Fallopian tube (tissue), 1 donor: Measurements from ENCODE around the gene DDX59.

DNA sequence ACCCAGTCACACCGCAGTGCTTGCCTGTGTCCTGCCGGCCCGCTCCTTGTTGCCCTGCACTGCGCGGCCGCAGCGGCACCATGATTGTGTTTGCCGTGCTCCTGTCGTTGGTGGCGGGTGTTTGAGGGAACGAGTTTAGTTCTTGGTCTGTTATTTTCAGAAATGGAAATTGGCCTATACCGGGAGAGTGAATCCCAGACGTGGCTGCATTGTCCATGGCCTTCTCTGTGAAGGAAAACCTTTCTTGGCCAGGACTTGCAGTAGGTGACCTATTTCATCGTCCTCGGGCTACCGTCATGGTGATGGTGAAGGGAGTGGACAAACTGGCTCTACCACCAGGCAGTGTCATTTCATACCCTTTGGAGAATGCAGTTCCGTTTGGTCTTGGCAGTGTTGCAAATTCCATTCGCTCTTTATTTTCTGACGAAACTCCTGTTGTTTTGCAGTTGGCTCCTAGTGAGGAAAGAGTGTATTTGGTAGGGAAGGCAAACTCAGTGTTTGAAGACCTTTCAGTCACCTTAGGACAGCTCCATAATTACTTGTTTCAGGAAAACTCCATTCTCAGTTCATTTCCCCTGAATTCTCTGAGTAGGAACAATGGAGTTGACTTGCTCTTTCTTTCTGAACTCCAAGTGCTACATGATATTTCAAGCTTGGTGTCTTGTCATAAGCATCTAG, 21.2 kb upstream of the ZBTB41 start:
- PRO-cap = no peak

DNA sequence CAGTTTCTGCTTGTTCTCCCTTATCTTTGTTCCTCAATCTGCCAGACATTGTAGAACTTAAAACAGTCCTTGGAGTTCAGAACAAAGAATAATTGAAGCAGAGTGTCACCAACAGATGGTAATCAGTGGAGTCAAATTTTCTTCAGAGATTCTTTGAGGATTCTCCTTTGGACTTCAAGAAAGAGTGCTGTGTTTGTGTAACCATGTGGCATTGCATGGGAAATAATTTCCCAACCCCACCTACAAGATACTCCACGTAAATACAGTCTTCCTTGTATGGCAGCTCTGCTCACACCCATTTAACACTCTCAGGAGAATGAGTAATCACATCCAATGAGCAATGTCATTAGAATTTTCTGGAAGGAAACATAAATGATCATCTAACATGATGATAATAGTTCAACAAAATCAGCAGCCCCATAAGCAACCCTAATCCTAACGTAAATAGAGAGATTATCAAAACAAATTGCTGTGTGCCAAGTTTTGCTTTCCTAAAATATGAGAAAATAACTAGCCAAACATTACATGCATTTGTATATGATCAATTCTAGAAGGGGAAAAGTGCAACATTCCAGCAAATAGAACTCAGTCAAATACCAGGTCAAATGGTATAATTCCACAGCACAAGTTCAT, 6.8 kb upstream of the DENND1B start:
- PRO-cap = no peak

- PRO-cap = no peak
Observed at GRCh38 chr1:197782801-197783283, 7.6 kb upstream of the DENND1B start.

- PRO-cap = no peak
Observed at GRCh38 chr1:198265015-198265701, 108.4 kb downstream of the NEK7 start.

DNA sequence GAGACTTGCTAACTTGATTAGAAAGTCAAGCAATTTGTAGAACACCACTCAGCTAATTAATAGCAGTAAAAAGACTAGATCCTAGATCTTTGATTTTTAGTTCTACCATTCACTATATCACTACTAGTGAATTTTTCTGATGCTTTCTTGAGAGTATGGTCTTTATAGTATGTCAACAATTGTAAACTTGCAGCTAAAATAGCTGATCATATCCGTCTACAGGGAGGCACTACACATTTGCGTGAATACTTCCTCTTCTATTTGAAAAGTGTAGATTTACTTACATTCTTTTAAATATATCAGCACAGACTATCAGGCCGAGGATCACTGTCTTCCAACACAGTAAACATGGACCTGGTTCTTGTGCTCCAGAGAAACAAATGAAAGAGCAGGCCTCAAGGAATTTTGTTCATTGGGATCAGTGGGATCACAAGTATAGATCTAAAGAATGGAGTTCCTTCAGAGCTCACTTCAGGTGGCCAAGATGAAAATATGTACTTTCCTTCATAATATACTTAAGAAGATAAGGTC, 18.6 kb upstream of the PTPRC start:
- PRO-cap = no peak

DNA sequence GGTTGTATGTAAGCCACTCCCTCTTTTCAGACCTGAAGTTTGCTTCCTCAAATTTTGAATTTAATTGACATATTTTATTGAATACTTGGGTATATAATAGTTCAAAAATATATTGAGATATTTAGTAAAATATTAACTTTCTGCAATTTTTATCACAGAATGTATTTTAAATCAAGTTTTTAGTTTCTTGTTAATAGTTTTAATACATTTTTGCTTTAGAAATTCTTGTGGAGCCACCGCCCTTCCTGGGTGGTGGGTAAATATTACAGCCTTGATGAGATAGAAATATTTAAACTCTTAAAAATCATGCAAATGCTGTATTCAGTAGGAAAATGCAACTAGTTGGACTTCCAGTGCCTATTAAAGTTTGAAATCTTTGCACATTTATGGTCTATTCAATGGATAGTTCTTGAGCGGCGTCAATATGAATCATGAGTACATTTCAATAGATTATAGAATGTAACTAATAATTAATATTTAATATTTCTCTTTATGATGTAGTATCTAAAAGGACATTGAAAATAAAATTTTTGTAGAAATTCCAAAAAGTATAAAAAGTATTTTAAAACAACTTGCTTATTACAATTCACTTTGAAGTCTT, 1.0 kb downstream of the PTPRC start:
- PRO-cap = no peak

- PRO-cap = no peak
Observed at GRCh38 chr1:198668911-198669525, 30.2 kb downstream of the PTPRC start.

GRCh38 chr1:198679433-198680380, 40.9 kb downstream of the PTPRC start:
- PRO-cap = unidirectional peak, minus-strand start at chr1:198679733

DNA sequence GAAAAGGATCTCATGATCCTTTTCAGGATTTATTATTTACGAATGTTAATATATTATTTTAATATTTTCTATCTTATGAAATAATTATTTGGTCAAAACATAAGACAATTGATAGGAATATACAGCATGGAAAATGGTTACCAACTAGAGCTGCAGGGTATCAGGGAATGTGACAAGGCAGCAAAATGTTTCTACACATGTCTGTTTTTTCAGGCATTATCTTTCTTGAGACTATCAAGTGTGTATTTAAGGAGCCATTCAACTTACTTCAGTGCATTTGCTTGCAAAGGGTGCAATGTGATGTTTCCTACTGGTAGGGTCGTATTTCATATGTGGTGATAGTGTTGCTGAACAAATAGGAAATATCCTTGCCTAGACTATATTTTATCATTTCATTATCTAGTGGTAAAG, 42.3 kb downstream of the PTPRC start:
- PRO-cap = no peak

GRCh38 chr1:198711669-198712130, 72.9 kb downstream of the PTPRC start:
- PRO-cap = no peak

DNA sequence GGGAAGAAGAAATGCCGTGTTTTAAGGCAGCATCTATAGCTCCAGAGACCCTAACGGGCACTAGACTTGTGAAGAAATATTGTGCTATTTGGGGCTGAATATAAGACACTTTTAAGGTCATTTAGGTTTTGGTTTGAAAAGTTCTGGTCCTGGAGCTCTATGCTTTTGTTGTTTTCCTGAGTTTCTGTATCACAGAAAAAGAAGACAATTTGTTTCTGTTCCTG, 78.5 kb downstream of the PTPRC start:
- PRO-cap = no peak

GRCh38 chr1:198920060-198920572, 281.3 kb downstream of the PTPRC start:
- PRO-cap = no peak

GRCh38 chr1:199865549-199866488, 161.7 kb upstream of the NR5A2 start:
- PRO-cap = no peak

GRCh38 chr1:200041128-200041999, 13.9 kb downstream of the NR5A2 start:
- PRO-cap = no peak

- PRO-cap = no peak
Observed at GRCh38 chr1:200129430-200129957, 102.0 kb downstream of the NR5A2 start.

- PRO-cap = no peak
Observed at GRCh38 chr1:200184048-200184598, 156.6 kb downstream of the NR5A2 start.

DNA sequence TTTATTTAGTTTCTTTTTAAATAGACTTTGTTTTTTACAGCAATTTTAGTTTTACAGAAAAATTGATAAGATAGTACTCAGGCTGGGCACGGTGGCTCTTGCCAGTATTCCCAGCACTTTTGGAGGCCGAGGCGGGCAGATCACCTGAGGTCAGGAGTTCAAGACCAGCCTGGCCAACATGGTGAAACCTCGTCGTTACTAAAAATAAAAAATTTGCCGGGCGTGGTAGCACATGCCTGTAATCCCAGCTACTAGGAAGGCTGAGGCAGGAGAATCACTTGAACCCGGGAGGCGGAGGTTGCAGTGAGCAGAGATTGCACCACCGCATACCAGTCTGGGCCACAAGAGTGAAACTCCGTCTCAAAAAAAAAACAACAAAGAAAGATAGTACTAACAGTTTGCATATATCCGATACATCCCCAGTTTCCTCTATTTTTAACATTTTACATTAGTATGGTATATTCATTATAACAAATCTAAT, 3.8 kb upstream of the ZNF281 start:
- PRO-cap = no peak

- PRO-cap = no peak
Observed at GRCh38 chr1:200588748-200589148, 31.8 kb downstream of the KIF14 start.

DNA sequence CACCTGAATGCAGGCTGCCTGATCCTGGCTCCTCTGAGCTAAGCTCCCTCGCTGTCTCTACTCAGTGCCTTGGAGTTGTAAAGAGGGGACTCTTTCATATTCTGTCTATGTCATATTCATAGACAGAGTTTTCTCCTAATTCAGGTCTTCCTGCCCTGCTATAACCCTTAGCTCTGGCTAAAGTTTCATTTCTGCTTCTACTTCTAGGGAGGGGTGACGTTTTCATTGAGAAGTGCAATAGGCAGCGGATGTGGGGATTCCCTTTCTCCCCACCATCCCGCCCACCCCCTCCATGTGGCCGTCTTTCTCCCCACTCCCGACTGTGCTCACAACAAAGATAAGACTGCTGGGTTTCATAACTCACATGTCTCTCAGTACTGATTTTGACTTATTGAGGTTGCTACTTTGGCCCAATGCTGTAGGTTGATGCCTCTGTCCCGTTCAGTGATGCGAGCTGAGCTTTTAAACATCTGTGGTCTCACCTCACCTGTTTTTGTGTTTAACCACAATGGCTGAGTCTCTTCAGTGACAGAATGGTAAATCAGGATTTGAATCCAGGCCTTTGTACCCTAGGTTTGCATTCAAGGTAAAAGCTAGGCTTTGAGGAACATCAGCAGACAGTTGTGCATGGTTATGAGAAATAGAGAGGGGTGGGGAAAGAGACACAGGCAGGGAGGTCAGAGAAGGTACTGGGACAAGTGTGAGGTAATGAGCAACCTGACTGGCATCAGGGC, 7.8 kb upstream of the KIF14 start:
- PRO-cap = no peak

- PRO-cap = bidirectional peak, plus-strand start at chr1:200669625, minus-strand start at chr1:200669513; bidirectional peak, plus-strand start at chr1:200670213, minus-strand start at chr1:200669924
Observed at GRCh38 chr1:200669164-200670039, at the start of gene DDX59. Gene DDX59, minus strand, starts transcription at chr1:200669907.